ENCODE measurements around the gene H3-7.

GRCh38 chr1:120132110-120132407 is 44.3 kb downstream of the SEC22B start:
- RRBS, result no CpG with 5 or more reads among the region's 5 CpGs

DNA sequence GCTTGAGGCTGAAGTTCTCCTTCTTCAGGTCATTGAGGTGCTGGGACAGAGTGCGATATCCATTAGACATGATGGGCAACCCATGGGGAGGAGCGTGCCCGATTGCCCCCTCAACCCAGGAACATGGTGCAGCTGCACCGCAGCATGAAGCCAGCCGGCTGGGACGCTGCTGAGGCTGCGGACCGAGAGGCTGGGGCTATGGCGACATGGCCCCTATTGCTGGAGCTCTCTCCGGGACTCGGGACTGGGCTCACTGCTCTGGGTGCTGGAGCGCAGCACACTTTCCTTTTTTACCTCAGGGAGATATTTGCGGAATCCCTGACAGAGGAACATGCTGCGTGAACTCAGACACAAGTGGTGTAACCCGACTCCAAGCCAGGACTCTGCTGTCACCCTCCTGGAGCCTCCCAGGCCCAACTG is 103.3 kb upstream of the NOTCH2NLR start:
- RRBS, result no CpG with 5 or more reads among the region's 15 CpGs

GRCh38 chr1:120912903-120914035 is 23.7 kb downstream of the PPIAL4A start:
- RRBS, result no CpG with 5 or more reads among the region's 88 CpGs

DNA sequence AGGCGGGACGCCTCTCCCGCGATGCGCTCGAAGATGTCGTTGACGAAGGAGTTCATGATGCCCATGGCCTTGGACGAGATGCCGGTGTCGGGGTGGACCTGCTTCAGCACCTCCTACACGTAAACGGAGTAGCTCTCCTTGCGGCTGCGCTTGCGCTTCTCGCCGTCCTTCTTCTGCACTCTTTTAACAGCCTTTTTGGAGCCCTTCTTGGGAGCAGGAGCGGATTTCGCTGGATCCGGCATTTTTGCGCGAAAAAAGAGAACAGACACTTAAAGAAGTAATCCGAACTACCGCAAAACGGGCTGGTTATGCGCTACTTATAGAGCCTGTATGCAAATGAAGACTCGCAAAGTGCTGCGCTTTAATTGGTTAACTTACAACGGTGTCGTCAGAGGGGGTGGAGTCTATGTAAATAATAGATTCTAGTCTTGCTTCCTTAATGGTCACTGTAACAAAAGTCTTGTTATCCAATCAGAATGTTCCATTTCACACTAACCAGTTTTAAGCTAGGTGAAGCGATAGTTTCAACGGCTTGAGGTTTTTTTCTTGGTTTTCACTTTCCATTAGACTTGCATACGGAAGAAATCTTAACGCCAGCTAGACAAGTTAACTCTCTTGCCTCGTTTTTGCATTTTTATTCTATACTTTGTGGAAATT is 67.0 kb downstream of the FAM72B start:
- RRBS, result no CpG with 5 or more reads among the region's 36 CpGs

DNA sequence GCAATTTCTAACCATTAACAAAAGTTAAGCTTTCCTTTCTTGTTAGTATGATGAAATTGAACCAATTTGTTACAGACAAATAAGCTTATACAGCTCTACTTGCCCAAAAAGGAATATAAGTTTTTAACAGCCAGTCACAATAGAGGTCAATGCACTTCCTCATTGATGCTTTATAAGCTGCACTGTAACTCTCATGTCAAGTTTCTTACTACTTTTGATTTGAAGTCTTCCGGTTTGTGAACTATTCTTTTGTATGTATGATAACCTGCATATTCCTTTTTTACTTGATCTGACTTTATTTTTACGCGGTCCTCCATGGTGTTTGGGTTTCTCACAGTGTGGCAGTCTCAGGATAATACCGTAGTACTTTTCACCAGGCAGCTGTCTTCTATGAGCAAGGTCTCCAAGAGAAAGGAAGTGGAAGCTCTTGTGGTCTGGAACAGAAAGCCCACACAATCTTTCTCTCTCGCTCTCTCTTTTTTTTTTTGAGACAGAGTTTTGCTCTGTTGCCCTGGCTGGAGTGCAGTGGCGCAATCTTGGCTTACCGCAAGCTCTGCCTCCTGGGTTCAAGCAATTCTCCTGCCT is 331.6 kb downstream of the SRGAP2C start:
- RRBS, result no CpG with 5 or more reads among the region's 7 CpGs

DNA sequence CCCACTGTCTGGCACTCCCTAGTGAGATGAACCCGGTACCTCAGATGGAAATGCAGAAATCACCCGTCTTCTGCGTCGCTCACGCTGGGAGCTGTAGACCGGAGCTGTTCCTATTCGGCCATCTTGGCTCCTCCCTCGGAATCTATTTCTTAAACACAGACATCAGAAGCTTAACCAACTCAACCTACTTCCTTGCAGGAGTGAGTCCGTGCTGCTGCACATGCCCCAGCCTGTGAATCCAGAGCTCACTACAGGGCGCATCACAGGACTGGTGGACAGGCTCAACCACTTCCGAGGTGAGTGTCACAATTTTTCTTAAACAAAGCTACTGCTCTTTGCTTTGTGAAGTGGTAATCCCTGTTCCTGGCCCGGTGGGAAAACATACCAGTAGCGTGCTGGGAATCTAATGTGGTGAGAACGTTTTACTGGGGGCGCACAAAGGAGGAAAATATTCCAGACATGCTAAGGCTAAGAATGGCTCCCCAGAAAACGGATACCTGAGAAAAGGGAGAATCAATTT is 353.4 kb downstream of the SRGAP2C start:
- RRBS, result no CpG with 5 or more reads among the region's 16 CpGs

DNA sequence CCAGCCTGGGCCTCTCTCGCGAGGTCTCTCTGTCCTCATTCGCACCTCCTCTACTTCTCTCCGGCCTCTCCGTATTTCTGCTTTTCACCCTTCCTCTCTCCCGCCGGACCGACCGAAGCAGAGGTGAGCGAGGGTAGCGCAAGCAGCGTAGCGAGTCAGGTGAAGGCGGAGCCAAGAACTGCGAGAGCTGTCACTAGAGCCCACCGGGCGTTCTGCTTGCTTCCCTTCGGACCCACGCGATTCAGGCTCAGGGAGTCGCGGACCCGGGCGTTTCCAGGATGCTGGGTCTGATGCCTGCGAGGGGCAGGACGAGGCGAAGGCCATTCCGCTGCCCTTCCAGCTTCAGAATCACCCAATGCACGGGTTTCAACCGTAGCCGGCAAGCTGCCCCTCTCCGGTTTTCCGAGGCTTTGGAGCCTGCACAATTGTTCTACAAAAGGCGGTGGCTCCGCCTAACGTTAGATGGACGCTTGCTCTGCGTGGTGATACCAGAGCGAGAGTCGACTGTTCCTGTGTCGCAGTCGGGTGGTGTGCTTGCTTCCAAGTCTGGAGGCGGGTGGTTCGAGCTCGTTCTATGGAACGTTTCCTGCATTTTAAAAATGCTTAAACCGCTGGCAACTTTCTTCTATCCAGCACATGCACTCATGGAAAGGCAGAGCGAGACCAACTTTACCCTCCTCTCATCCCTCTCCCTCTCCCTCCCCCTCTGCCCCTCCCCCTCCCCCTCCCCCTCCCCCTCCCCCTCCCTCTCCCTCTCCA is 244.2 kb downstream of the H3-7 start:
- RRBS, result 93% methylated on average over 14 of the region's 48 CpGs

- RRBS, result no CpG with 5 or more reads among the region's 51 CpGs
Observed at GRCh38 chr1:143905481-143906305, at the start of gene H3-7. H3-7 (minus strand) TSS chr1:143905977.

- RRBS, result no CpG with 5 or more reads among the region's 4 CpGs
Observed at GRCh38 chr1:144442945-144443633, 18.4 kb downstream of the NBPF15 start.

DNA sequence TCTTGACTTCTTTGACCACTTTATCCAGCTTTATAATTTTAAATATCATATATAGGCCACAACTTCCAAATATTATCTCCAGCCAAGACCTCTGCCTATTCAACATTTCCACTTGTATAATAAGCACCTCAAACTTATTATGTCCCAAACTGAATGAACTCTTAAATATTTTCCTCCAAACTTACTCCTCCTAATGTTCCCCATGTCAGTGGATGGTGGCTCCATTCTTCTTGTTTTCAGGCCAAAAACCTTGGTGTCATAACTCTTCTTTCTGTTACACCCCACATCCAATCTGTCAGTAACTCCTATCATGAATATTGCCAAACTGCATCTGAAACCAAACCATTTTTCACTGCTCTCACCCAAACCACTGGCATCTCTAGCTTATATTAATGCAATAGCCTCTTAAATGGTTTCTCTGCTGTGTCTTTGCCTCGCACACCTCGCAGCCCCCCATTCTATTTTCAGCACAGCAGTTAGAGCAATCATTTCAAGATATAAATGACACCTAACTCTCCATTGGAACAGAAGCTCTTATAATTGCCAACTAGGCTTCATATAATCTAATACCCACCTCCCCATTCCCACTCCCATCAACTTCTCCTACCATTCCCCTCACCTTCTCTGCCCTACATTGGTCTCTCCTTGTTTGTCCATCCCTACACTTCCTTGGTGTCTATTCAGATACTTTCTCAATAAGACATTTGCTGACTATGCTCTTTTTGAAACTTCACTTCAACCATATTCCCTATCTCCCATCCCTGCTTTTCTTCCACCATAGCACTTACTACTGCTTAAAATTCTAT is 40.1 kb downstream of the CD160 start:
- RRBS, result no CpG with 5 or more reads among the region's 2 CpGs

GRCh38 chr1:145772700-145773642 is 50.9 kb downstream of the RNF115 start:
- RRBS, result no CpG with 5 or more reads among the region's 5 CpGs

DNA sequence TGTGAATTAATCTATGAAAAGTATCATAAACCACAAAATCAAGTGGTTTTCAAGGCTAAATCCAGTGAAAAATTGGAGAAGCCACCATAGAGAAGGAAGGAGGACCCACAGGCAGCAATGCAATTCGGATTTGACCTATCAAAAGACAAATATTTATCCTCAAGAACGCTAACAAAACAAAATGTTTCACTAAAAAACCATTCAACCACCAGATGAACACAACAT is 39.2 kb downstream of the RNF115 start:
- RRBS, result no CpG with 5 or more reads among the region's 2 CpGs

GRCh38 chr1:145859512-145860309 is 830 bp upstream of the PIAS3 start:
- RRBS, result no CpG with 5 or more reads among the region's 43 CpGs

DNA sequence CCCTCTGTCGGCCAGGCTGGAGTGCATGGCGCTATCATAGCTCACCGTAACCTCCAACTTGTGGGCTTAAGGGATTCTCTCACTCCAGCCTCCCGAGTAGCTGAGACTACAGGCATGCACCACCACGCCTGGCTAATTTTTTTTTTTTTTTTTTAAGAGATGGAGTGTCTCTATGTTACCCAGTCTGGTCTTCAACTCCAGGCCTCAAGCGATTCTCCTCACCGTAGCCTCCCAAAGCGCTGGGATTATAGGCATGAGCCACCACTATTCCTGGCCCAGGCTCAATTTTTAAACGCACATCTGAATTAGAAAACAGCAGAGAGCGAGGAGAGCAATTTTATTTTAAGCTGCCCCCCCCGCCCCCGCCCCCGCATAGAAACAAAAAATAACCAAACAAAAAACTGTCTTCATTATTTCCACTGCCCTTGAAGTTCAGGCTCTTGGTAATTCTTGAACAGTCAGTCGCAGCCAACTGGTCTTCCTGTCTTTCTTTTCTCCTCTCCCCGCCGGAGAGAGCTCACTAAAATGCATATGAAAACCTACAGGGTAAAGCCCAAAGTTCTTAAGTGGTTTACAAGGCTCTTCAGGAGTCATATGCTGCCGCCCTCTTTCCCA is 958 bp upstream of the ANKRD35 start:
- RRBS, result no CpG with 5 or more reads among the region's 17 CpGs

DNA sequence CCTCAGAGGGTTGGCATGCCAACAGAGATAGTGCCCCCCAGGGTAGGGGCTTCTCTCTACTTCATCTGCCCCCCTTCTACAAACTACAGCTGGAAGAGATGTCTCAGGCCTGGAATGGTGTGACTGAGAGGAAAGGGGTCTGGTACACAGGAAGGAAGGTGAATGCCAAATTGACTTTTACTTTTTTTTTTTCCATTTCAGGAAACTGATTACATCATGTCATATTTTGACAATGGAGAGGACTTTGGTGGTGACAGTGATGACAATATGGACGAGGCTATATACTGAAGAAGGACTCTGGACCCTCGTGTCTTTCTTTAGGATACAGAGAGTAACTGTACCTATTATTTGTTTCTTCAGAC is 13.7 kb downstream of the POLR3GL start:
- RRBS, result no CpG with 5 or more reads among the region's 2 CpGs

DNA sequence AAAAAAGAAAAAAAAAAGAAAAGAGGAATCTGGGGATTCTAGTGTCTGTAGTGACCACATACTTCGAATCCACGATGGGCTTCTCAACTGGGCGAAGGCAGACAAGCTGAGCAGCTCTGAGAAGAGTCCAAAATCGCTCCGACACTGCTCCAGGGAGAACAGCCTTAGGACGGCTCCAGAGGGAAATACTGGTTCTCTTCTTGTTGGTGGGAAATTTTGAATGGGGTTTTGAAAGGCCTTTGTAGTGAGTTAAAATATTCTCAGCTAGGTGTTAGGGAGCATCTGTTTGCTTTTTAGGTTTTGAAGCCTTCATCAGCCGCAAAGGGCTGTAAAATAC is 18.3 kb upstream of the HJV start:
- RRBS, result no CpG with 5 or more reads among the region's 7 CpGs

- RRBS, result no CpG with 5 or more reads among the region's 2 CpGs
Observed at GRCh38 chr1:147110605-147111263, 61.5 kb downstream of the PRKAB2 start.

- RRBS, result no CpG with 5 or more reads among the region's 3 CpGs
Observed at GRCh38 chr1:147156975-147157852, 15.1 kb downstream of the PRKAB2 start.

- RRBS, result no CpG with 5 or more reads among the region's 10 CpGs
Observed at GRCh38 chr1:147544747-147545555, 3.6 kb downstream of the BCL9 start.

DNA sequence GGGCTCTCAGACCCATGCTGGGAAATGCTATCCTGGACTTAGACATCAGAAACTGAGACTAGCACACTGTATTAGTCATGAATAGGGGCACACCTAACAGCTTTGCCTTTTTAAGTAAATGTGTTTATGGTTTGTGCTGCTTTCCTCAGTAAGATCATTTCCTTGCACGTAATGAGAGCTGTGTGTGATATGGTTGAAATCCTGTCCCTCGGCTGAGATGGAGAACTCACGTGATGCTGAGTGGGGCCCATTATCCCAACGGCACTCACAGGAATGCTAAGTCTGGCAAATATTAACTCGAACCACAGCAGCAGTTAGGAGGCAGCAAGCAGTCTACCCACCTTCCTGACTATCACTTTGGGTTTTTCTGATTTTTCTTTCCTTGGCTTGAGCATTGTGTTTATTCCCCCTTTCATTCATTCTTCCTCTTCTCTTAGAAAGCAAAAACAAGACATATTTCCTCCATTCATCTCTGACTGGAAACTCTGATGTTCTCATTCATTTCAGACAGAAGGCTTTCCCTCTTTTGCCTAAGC is 38.3 kb downstream of the BCL9 start:
- RRBS, result no CpG with 5 or more reads among the region's 5 CpGs

Data from HL-60 (cell line).